Parietal lobe (tissue), 2 donors: ENCODE data around the genes XPC and ANKRD28.

GRCh38 chr3:14020590-14021017 is 104.1 kb downstream of the CHCHD4 start:
- RAMPAGE, long total RNA: no peak

DNA sequence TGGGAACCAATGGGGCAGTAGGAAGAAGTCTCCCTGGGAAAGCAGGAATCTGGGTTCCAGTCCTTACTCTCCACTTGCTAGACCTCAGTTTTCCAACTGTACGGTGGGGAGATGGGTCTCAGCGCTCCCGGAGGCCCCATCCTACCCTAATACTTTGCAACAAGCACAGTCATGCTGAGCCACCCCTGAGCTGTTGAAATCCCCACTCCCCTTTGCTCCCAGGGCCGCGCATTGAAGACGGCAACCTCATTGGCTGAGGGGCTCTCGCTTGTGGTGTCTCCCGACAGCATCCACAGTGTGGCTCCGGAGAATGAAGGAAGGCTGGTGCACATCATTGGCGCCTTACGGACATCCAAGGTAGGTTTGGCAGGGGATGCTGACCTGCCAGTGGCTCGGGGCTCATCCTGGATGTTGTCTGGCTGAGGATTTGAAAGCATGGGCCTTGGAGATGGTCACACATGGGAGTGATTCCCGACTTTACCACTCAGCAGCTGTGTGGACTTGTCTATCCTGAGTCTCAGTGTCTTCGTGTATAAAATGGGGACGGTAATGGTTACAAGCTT is 5.8 kb downstream of the TMEM43 start:
- RAMPAGE, long total RNA: no peak

DNA sequence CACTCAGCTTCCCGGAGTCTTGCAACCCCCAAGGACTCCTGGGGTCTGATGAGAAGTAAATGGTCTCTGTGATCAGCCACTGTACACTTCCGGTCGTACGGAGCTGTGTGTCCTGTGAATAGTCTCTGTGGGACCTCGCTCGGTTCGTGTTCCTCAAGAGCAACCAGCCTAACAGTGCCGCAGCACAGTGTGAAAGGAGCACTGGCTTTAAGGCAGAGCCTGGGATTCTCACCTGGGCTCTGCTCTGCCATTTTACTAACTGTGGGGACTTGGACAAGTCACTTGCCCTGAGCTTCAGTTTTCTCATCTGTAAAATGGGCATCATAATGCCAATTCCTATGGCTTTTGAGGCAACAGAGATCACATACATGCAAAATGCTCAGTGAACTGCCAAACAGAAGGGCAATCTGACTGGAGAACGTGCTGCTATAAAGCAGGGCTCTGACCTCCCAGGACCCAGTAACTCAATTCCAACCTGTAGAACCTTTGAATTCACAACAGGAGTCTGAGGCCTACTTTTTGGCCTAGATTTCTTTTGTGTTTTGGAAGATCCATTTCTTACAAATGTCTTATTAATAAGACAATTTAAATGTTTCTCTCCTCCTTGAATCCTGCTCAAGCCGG is 26.7 kb downstream of the XPC start:
- RAMPAGE, long total RNA: no peak

- RAMPAGE, long total RNA: start-site peak on the plus strand at chr3:14178833-14178857, 865 and 133 reads in 2 replicates
Measured at GRCh38 chr3:14178008-14178993, at the start of gene XPC. Gene XPC (minus strand): TSS chr3:14178601.

DNA sequence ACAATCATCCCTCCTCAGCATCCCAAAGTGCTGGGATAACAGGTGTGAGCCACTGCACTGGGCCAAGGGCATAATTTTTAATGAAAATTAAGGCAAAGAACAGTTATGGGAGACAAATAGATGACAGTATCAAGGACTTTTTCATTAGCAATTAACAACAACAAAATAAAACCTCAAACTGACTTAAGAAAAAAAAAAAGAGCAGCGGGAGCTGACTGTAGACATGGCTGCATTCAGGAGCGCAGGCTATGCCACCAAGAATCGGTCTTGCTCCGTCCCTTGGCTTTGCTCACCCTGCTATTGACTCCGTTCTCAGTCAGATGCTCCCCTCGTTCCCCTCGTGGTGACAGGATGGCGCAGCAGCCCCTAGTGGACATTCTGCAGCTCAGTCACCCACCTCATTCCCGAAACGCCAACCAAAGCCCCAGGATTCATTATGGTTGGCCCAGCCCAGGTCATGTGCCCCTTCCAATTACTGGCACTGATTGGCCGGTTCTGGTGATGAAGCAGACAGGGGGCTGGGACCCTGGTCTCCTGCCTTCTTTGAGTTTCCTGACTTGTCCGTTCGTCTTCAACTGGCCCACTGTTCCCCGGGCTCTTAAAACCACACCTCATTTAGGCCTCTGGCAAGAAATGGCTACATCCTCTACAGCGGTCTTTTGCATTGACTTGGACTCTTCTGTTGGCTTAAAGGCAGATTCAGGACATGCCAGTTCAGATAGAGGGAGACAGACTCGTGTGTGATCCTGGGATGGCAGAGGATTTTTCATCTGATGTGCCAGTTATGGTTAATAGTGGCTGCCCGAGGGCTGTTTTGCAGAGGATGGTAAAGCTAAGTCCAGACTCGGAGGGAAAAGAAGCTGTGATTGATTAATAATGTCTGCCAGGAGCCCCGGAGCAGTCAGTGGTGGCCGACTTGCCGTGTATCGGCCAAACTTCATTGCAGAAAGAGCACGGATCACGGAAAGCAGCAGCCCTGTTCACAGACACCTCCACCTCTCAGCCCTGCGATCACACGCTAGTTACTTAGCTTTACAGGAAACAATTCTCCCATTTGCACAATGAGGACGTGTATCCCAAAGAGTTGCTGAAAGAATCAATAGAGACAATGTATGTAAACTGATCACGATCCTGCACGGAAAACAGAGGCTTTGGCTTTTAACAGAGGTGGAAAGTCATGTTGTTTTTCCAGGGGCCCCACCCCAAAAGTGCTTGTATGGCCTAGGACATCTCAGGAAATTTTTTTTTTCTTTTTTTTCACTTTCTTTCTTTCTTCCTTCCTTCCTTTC is 37.8 kb downstream of the LSM3 start:
- RAMPAGE, long total RNA: no peak

- RAMPAGE, long total RNA: no peak
Measured at GRCh38 chr3:14371660-14372264, 30.6 kb upstream of the SLC6A6 start.

GRCh38 chr3:14393617-14394273 is 8.7 kb upstream of the SLC6A6 start:
- RAMPAGE, long total RNA: no peak

- RAMPAGE, long total RNA: no peak
Measured at GRCh38 chr3:14436562-14437244, 34.3 kb downstream of the SLC6A6 start.

- RAMPAGE, long total RNA: no peak
Measured at GRCh38 chr3:14488566-14488894, 51.6 kb downstream of the GRIP2 start.

- RAMPAGE, long total RNA: no peak
Measured at GRCh38 chr3:14537974-14538583, 2.1 kb downstream of the GRIP2 start.

DNA sequence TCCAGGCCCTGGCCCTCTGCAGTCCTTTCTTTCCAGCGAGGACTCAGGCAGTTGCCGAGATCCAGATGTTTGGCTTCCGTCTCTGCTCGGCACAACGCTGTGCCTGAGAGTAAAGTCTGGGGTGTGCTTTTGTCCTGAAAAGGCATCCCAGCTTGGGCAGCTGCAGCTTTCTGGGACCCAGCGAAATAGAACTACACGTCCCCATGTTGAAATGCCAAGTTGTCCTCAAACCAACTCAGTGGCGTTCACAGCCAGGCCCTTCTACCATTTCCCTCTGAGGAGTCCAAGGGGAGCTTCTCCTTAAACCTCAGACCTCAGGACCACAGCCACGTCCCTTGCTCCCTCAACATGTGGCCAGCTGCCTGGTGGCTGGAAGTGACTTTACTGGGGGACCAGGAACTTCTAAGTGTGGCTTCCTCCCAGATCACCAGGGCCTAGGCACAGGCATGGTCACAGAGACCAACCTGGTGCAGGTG is 23.2 kb downstream of the FGD5 start:
- RAMPAGE, long total RNA: no peak

GRCh38 chr3:15040437-15041280 is 24.5 kb downstream of the MRPS25 start:
- RAMPAGE, long total RNA: no peak

DNA sequence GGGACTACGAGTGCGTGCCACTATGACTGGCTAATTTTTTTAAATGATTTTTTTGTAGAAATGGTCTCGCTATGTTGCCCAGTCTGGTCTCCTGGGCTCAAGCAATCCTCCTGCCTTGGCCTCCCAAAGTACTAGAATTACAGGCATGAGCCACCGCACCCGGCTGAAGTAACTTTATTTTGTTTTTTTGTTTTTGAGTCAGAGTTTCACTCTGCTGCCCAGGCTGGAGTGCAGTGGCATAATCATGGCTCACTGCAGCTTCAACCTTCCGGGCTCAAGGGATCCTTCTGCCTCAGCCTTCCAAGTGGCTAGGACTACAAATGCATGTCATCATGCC is 5.5 kb downstream of the RBSN start:
- RAMPAGE, long total RNA: no peak

- RAMPAGE, long total RNA: no peak
Measured at GRCh38 chr3:15260096-15261362, 54.5 kb downstream of the CAPN7 start.

GRCh38 chr3:15330217-15330674 is 2.1 kb downstream of the SH3BP5 start:
- RAMPAGE, long total RNA: no peak

GRCh38 chr3:15512160-15512517 is 9.4 kb downstream of the COLQ start:
- RAMPAGE, long total RNA: no peak

DNA sequence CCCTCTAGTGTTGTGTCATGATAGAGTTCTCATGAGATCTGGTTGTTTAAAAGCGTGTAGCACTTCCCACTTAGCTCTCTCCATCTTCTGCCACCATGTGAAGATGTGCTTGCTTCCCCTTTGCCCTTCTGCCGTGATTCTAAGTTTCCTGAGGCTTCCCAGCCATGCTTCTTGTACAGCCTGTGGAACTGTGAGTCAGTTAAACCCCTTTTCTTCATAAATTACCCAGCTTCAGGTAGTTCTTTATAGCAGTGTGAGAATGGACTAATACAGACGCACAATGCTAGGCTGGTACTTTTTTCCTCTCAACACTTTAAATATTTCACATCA is 22.1 kb downstream of the BTD start:
- RAMPAGE, long total RNA: no peak

DNA sequence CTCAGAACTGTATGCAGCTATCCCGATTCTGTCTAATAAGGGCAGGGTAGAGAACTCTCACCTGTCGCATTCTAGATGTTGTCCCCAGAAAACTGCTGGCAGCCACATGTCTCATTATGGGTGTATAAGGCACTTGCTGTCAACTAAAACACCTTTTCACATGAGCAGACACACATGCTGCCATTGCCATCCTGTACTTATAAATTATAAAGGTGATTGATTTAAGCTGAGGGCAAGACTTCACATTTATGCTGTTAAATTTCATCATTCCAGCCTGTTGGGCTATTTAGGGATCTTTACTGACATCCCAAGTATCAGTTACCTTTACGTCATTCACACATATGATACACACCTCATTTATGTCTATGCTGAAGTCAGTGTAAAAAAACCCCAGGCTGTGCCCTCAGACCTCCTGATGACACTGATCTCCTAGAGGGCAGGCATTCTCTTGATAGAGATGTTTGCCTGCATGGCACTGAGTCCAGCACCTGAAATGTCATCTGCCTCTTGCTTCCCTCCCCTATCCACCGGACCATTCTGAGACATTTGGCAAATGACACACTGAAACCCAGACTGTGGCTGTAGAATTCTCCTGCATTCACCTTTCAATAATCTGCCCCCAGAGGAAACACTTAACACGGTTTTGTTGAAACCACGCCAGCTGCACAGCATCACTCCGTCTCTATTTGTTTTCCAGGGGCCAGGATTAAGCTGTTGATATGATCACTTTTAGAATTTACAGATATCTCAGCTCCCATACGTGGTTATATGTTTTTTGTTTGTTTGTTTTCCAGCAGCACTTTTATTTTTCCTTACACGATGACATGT is 35.9 kb downstream of the BTD start:
- RAMPAGE, long total RNA: no peak

GRCh38 chr3:15647588-15648220 is 46.2 kb downstream of the BTD start:
- RAMPAGE, long total RNA: no peak

DNA sequence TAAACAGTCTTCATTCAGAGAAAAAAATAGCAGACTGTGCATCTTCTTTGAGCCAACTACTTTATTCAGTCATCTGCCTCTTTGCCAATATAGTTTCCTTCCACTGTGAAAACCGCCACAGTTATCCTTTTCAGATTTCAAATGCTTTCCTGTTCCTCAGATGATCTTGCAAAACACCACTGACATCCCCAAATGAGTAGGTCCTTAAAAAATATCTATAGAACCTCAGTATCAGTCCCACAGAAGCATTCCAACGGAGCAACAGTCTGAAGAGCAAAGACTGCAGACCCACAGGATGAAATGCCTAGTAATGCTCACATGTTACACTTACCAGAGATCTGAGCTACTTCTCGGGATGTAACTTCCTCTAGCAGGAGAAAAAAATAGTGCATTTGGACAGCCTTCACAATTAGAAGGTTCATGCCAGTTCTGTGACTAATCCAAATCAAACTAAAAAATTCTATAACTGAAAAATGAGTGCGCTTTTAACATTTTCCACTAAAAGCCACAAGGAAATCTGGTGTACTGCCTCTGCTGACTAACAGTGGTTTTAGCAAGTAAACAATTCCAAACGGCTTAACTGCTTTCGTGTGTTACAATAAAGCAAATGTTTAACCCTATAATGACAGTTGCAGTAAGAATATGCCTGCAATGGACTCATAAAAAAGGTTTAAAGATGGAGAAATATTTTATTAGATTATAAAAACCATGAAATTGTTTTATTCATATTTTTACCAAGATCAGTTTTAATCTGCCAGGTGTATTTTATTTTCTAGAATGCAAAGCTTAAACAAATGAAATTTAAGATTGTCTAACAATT is at the start of gene ANKRD28:
Gene ANKRD28, minus strand, starts transcription at position 340 of the 820 bp plus-strand sequence.
- RAMPAGE, long total RNA: no peak